BJ (cell line): Measurements from ENCODE around the gene GPC5.

- CAGE, long polyA plus RNA: no peak
- RRBS: no CpG with 5 or more reads among the region's 6 CpGs
Observed at GRCh38 chr13:80303157-80303442, 37.8 kb downstream of the SPRY2 start.

GRCh38 chr13:80339826-80340501 is 962 bp downstream of the SPRY2 start:
- CAGE, long polyA plus RNA: no peak
- RRBS: under 1% methylated on average over 8 of the region's 50 CpGs

DNA sequence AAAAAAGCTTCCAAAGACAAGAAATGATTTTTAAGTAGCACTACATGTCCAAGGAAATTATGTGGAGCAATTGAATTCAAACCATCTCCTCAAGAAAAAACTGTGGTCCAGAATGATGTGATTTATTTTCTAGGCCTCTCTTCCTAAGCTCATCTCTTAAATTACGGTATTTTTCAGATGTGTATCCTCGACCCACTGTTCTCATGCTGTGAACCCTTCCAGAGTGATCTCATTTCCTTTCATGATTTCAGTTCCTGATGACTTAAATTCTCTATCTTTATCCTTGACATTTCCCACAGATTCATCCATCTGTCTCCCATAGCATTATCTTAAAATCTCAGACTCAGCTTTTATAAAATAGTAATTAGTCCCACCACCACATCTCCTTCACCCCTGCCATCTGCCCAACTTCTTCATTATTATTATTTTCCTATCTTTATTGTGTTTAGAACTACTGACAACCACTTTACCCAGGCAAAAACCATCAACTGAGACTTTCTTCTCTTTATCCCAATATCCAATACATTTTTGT is 117.7 kb upstream of the SPRY2 start:
- CAGE, long polyA plus RNA: no peak
- RRBS: no CpG with 5 or more reads among the region's 2 CpGs

DNA sequence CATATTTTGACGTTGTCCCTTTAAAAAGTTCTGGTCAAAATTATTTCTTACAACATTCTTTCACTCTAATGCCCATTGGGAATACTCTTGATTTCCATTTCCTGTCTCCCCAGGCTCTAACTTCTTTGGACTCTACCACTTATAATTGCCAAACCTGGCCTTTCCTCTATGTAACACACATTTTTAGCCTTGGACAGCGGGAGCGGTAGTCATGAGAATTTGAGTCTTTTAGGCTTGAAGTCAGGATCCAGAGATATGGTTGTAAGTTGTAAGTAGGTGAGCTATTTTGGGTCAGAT is 163.5 kb upstream of the SPRY2 start:
- CAGE, long polyA plus RNA: no peak
- RRBS: no CpG with 5 or more reads among the region's 3 CpGs

GRCh38 chr13:84654618-84655076 is 772.4 kb upstream of the SLITRK1 start:
- CAGE, long polyA plus RNA: no peak
- RRBS: no CpG with 5 or more reads among the region's 4 CpGs

DNA sequence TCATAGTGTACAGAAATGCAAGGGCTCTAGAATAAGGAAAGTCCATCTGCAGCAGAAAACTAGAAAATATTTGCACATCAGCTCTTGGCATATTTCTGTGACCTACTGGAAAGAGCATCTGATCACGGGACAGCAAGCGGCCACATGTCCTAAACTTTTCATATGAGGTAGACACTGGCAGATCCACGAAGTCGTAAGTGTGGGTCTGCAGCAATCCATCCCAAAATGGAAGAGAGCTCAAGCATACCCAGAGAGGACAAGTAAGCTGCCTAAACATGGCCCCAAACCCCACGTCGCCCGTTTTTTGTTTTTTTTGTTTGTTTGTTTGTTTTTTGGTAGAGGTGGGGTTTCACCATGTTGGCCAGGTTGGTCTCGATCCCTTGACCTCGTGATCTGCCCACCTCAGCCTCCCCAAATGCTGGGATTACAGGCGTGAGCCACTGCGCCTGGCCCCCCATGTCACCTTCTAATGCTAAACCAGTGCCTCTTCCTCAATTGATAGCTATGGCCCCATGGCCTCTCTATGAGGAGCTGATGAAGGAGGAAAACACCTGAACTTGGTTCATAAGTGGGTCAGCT is 49.5 kb downstream of the SLITRK5 start:
- CAGE, long polyA plus RNA: no peak
- RRBS: no CpG with 5 or more reads among the region's 11 CpGs

GRCh38 chr13:88436941-88437229 is 765.7 kb downstream of the SLITRK5 start:
- CAGE, long polyA plus RNA: no peak
- RRBS: no CpG with 5 or more reads among the region's 1 CpG

GRCh38 chr13:89363045-89363566 is 1691.9 kb downstream of the SLITRK5 start:
- CAGE, long polyA plus RNA: no peak
- RRBS: 77% methylated on average over 6 of the region's 41 CpGs

GRCh38 chr13:89401198-89401697 is 1730.1 kb downstream of the SLITRK5 start:
- CAGE, long polyA plus RNA: no peak
- RRBS: no CpG with 5 or more reads among the region's 2 CpGs

DNA sequence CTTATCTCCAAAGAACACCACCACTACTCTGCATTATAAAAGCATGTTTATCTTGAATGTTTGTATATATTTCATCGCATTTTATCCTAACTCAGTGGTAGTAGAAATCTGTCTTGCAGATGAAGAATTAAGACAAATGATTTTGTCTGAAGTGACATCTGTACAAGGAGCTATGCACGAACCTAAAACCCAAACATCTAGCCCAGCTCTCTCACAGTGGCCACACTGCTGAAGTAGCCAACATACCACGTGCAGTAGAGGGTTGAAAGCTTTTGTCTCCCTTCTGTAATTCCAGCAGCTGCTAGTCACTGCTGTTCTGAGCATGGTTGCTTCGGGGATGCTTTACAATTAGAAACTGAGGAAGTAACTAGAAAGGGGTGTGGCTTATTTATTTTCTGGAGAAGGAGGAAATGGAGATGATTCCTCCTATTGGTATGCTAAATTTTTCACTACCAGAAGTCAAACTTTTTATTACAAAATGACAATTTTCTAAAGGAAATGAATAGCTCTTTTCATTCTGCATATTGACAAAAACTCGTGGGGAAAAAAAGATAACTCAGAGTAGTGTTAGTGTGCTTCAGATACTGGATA is 243.9 kb upstream of the GPC5 start:
- CAGE, long polyA plus RNA: no peak
- RRBS: no CpG with 5 or more reads among the region's 5 CpGs

GRCh38 chr13:91174828-91175939 is 223.2 kb upstream of the GPC5 start:
- CAGE, long polyA plus RNA: no peak
- RRBS: 17% methylated on average over 5 of the region's 65 CpGs

- CAGE, long polyA plus RNA: no peak
- RRBS: no CpG with 5 or more reads among the region's 3 CpGs
Observed at GRCh38 chr13:91351240-91351513, 47.2 kb upstream of the GPC5 start.

DNA sequence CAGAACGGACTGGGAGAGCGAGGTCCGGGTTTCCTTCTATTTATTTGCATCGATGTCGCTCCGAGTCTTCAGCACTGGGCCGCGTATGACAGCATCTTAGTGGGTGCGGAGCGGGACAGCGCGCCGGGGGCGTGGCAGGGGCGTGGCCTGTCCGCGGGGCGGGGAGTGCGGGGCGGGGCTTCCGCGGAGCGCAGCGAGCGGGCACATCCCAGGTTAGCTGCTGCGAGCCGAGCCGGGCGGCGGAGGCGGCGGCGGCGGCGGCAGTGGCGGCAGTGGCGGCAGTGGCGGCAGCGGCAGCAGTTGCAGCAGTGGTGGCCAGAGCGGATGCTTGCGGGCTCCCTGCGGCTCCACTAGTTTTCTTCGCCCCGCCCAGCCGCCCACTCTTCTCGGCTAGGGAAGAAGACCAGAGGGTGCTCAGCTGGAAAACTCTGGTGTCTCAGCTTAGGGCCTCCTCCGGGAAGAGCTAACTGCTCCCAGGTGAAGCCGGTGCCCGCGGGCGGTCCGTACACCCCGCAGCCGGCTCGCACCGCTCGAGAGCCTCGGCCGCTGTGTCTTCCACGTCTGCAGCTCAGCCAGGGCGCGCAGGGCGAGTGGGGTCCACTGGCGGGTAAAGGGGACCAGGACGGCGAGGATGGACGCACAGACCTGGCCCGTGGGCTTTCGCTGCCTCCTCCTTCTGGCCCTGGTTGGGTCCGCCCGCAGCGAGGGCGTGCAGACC is at the start of gene GPC5:
TSS of gene GPC5 (plus strand) at position 206 of the 718 bp plus-strand sequence.
- CAGE, long polyA plus RNA: no peak
- RRBS: 3% methylated on average over 11 of the region's 73 CpGs

DNA sequence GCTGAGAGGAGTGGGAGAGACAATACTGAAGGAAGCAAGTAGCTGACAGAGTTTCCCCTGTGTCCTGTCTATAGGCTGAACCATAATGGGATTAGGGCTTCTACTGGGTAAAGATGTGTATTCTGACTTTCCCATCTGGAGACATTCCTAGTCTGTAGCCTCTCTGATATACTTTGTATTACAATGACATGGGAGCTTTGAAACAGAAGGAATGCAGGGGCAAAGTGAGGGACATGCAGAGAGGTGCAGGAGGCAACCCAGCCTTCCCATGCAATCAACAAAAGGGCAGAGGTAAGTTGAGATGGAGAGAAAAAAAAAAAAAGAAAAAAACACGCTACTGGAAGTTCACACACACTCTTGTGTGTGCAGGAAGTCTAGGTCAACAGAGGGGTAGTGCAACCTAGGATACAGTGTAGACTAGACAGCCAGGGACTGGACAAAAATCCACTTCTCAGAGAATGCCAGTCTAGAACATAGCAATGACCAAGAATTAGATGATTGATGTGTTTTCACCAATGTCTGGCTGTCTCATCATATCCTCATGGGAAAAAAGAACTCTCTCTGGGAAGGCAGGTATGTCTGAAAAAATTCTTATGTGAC is 10.3 kb upstream of the GPC6 start:
- CAGE, long polyA plus RNA: no peak
- RRBS: no CpG with 5 or more reads among the region's 1 CpG

- CAGE, long polyA plus RNA: no peak
- RRBS: no CpG with 5 or more reads among the region's 14 CpGs
Observed at GRCh38 chr13:94662117-94662716, 50.1 kb downstream of the SOX21 start.

GRCh38 chr13:95314445-95314908 is 13.2 kb upstream of the ABCC4 start:
- CAGE, long polyA plus RNA: no peak
- RRBS: no CpG with 5 or more reads among the region's 3 CpGs

DNA sequence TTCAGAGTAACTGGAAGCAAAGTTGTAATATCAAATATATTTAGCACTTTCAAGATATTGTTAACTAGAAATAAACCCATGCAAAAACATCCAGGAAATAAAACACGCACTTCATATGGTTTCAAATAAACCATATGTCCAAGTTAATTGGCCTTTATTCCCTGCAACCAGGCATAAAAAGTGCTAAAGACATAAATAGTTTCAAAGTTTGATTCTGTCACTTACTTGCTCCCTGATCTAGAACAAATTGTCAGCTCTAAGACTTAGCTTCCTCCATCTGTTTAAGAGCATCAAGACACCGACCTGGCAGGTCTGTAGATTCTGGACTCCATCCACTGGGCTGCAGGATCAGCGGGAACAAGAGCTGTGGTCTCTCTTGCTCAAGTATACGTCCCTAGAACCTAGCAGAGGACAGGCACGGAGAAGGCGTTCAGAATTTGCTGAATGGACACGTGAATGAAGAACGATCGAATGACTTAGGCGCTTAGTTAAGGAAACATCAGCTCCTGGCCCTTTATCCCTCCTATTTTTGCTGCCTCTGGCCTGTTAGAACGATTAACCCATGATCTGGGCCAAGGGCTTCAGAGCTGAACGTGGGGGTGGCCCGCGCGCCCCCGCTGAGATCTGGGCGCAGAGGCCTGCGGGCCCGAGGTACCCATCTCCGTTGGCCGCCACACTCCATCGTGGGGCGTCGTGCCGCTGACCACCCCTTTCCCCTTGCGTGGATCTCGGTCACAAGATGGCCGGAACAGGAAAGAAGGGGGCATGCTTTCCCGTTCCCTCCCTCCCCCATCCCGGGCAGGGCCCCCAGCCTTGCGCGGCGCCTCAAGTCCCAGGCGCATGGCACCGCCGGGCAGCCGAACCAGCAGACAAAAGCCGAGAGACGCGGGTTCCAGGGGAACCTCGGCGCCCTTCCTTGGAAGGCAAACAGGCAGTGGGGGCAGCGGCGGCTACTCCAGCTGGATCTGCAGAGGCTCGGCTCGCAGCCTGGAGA is 911 bp downstream of the DZIP1 start:
- CAGE, long polyA plus RNA: no peak
- RRBS: 1% methylated on average over 8 of the region's 46 CpGs

DNA sequence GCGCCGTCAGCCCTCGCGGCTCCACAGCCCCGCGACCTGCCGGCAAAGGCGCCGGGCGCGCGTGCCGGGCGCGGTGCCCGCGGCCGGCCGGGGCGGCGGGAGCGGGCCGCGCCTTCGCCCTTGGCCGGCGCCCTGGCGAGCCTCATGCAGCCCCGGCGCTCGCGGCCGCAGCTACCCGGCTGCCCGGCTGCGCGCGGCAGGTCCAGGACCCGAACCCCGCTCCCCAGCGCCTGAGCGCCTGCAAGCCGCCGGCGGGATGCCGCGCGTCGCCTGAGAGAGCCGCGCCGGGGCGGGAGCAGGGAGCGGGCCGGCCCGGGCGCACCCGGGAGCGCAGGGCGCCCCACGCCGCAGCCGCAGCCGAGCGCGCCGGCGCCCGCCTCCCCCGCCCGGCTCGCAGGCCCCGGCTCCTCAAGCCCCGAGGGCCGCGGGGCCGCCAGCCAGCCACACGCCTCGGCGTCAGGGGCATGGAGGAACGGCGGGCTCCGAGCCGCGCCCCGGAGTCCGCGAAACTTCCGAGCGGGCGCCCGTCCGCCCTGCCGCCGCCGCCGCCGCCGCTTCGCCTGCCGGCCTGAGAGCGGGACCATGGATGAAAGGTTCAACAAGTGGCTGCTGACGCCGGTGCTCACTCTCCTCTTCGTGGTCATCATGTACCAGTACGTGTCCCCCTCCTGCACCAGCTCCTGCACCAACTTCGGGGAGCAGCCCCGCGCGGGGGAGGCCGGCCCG is 537 bp downstream of the HS6ST3 start:
- CAGE, long polyA plus RNA: no peak
- RRBS: 2% methylated on average over 75 of the region's 112 CpGs

DNA sequence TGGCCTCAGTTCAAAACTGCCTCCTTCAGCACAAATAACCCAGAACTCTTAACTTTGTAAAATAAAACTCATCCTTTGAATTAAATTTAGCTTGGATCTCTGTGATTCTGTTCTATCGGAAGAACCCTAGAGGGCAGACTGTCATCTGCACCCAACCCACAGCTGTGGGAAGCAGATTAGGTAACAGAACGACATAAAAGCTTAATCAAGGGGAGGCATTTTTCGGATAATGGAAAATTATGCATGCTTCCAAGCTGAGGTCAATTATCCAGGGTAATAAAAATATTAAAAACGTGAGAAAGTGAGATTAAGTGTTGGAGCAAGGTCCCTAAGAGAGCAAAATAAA is 10.0 kb downstream of the OXGR1 start:
- CAGE, long polyA plus RNA: no peak
- RRBS: no CpG with 5 or more reads among the region's 4 CpGs

DNA sequence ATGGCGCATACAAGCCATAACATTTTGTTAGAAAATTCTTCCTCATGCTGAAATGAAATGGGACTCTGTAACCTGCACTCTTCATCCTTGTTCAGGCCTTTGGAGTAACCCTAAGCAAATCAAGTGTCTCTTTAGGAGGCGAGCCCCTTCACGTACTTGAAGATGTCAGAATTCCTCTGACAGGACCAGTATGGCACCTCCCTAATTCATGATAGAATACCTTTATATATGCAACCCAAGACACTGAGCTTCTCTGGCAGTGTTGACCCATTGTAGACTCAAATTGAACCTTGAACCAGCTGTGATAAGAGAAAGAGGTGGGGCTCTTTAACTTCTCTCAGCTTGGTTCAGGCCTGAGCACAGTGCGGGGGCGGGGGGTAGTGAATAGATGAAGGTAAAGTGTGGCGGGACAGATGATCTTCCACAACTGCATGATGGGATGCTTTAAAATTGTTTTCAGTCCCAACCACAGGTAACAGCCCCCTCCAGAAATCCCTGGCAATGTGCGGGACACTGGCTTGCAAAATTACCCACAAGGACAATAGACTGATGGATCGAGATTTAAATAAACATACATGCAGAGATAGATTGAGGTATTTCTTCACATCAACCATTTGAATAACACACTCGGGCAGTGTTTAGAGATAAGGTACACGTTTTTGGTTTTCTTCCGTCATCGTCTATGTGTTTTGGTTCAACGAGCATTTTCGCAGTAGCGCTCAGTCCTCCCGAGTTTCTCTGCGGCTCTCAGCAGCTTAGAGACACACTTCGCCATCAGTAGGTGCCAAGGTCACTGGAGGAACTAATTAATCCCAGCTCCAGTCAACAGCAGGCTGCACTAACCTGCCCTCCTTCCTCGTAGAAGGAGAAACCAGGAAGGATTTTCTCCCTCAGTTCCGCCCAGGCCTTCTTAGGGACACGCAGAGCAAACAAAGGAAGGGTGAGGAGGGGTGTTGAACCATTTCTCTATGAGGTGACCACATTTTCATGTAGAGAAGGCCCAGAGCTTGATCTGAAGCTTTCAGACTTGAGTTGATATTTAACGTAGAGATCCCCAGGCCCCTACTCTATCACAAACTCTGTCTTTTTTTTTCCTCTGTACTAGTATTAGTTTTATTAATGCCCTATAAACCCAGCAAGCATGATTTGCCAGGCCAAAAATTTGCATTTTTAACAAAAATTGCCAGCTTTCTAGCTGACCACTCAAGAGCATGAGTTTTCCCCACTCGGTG is 12.4 kb downstream of the MBNL2 start:
- CAGE, long polyA plus RNA: no peak
- RRBS: no CpG with 5 or more reads among the region's 23 CpGs